Endodermal cell (in vitro differentiated cells): ENCODE results near the gene TXNDC8.

- PRO-cap: no peak
These were observed 178.2 kb upstream of the KLF4 start for GRCh38 chr9:107667823-107668202.

DNA sequence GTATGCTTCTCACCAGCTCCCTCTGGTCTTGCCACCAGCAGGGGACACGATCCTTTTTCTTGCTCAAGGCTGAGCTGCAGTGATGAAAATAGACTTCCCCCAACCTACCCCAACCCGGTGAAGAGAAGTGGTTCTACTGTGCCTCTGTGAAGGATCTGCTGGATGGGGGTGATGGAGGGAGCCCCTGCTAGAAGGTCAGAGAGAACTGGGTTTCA lies 185.3 kb upstream of the KLF4 start:
- PRO-cap: no peak

DNA sequence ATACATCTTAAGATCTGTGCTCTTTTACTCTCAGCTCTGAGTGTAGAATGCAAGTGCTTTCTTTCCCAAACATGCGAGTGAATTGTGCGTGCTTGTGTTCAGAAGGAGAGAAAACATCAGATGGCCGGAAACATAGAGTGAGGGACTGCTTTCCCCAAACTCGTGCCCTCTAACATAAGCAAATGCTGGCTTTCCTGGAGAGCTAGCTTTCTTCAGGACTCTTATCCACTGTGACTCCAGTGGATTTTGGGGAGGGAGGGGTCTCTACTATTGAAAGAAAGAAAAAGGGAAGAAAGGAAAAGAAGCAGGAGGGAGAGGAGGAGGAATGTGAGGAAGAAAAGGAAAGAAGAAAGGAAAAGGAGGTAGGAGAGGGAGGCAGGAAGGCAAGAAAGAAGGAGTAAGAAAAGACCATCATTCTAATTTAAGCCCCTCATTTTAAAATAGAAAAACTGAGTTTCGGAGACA lies 330.8 kb upstream of the KLF4 start:
- PRO-cap: no peak

DNA sequence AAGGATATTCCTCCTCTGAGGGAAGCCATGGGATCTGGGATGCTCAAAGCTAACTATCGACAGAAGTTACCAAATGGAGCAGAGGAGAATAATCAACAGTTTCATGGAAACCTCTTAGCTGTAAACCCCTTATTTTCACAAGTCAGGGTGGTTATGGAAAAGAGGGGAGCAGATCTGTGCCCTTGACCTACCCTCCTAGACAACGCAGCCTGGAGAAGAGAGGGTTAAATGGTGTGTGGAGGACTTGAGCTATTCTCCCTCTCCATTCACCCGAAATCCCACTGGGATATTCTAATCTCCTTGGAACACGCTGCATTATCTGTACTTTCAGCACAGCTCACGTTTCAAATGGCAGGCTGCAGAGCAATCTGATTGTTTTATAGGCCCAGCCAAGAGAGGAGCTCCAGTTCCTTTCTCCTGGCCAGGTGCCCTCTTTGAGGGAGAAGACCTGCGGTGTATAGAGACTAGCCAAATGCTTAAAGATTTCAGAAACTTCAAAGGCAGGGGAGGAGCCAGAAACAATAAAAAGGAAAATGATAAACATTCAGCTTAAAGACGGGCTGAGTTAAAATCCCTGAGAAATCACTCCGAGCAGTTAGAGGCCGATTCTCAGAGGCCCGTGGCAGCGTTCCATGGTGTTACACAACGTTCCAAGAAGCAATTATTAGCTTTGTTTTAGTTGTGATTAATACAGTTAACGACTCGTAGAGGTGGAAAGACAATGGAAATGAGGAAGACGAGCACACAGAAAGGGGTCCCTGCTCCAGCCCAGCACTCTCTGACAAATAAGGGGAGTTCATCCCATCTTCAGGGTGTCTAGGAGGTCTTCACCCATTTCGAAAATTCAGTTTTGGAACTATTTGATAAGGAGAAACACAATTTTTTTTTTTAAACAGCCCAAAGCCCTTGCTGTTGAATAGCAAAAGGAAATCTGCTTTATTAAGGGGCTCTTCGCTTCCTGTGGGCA lies 564.1 kb upstream of the KLF4 start:
- PRO-cap: no peak

- PRO-cap: no peak
These were observed 661.2 kb upstream of the KLF4 start for GRCh38 chr9:108150627-108151396.

GRCh38 chr9:108156368-108156990 lies 666.9 kb upstream of the KLF4 start:
- PRO-cap: no peak

- PRO-cap: no peak
These were observed 146.0 kb downstream of the ACTL7B start for GRCh38 chr9:108709777-108710181.

DNA sequence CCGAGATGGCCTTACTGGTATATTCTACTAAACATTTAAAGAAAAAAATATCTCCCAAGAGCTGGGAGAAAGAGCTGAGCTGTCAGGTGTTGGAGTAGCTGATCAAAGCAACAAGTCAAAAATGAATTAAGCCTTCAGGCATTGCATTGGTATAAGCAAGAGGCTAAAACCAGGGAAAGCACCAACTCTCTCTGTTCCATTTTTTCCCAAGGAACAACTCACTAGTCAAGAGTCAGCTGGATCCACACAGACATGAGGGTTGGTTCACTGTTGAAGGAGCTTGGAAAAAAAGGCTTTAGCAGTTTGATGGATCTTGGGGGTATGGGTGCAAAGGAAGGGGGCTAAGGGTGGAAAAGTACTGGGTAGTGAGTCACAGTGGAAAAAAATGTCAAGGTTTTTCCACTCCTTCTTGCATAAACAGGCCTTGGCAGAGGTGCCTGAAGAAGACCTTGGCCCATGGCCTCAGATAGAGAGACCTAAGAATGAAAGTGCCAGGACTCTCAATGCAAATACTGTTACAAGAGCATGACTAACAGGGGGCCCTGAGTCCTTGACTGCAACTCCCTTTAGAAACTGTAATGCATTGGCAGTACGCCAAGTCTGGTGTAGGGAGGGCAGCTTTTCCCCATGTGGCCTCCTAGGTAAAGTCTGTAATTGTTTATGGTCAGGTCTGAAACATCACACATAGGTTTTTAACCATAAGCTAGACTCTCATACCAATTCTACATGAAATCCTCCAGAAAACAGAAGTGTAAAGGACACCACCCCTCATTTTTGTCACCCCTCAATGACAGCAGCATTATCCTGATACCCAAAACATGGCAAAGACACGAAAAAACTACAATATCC lies 23.7 kb downstream of the ACTL7A start:
- PRO-cap: no peak

DNA sequence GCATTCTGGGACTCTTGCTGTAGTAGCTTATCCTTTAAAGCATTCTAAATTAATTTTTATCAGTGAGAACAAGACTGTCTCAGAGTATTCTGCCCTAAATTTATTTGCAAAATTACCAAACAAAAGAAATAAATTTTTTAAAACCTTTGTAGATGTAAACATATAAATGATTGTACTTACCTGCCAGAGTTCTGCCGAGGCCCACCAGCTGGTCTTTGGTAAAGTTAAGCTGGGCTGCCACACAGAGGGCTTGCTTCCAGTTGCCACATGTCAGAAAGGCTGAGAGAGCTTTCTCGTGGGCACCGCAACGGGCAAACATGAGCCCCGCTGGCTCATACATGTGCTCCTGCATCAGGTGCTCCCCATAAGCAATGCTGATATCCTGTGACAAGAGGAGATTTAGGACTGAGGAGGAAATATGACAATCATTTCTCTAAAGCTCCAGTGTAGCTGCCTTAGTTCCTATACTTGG lies 29.0 kb downstream of the ACTL7A start:
- PRO-cap: no peak

- PRO-cap: no peak
These were observed 18.6 kb downstream of the CTNNAL1 start for GRCh38 chr9:108994712-108995108.

- PRO-cap: no peak
These were observed 2.2 kb upstream of the CTNNAL1 start for GRCh38 chr9:109015229-109016256.

GRCh38 chr9:109319882-109320803 lies 716 bp downstream of the EPB41L4B start:
- PRO-cap: unidirectional peak, plus-strand start at chr9:109320621

DNA sequence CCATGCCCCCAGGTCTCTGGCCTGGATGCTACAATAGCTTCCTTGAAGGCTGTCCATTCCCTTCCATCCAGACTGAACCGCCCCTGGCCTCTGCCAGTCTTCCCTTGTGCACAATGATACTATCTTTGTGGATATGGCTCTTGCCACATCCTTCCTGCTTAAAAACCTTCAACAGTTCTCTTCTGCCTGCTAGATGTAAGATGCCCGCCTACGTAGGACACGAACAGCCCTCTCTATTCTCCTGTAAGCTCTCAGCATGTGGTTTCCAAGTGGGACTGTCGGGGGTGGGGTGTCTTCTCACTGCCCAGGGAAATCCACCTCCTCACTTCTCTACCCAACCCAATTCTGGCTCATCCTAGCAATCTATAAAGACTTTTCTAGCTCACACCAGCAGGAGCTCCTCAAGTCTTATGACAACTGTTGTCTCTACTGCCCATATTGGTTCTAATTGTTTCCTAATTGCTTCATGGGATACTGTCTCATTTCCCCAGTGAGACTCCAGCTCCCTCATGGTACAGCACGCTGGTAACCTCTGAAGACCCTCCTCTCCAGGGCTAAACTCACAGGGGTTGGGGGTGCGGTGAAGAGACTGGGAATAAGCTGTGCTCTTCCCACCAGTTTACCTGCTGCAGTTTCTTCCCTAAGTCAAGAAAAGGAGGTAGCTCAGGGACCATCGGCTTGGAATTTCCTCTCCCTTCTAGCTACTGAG lies 50.3 kb downstream of the PTPN3 start:
- PRO-cap: no peak

DNA sequence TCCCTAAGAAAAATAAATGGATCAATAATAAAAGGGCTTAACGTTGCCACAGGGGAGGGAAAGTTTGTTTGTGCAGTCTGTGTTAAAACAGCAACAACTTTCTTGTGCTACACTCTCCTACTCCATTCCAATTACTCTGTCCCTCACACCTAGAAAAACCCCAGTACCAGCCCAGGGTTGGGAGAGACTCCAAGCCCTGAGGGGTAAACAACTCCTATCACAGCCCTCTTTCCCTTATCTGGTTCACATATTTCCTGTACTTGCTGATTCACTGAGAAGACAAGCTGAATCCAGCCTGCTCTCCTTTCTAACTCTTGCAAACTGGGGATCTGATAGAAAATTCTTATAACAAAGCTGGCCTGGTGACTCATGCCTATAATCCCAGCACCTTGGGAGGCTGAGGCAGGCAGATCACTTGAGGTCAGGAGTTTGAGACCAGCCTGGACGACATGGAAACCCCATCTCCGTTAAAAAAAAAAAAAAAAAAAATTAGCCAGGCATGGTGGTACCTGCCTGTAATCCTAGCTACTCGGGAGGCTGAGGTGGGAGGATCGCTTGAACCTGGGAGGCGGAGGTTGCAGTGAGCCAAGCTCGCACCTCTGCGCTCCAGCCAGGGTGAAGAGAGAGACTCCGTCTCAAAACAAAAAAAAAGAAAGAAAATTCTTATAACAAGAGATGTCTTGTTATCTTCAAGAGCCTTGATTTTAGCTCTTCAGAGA lies 44.6 kb downstream of the PTPN3 start:
- PRO-cap: no peak

DNA sequence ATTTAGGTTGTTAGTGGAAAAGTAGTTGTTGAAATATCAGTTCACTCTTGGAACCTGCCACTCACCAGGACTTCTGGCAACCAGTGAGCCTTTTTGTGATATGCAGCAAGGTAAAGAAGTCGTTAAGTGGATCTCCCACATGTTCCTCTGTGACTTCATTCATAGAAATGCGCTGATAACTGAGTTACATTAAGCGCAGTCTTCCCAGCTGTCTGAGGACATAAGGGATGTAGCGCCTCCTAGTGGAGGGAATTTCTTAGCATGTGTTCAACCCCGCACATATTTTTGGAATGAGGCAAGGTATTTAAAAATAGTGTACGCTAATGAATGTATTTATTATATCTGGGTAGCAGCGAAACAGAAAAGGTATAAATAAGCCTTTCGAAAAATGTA lies 37.8 kb downstream of the PALM2AKAP2 start:
- PRO-cap: unidirectional peak, minus-strand start at position 181 of the sequence

DNA sequence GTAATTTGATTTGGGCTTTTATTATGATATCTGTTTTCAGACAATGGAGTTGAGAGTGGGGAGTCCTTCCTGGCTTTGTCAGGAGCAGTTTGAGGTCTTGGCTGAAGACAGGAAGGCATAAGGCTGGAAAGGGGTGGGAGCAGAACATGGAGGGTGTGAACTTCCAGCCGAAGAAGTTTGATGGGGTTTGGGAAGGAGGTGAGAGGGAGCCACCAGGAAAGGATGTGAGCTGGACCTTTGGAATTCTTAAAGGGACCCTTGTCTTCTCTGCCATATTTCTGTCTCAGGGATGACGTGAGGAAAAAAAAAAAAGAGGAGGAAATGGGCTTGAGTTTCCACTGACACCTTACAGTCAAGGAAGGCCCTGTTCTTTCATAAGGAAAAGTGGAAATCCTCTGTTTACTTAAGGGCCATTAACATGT lies 132.0 kb downstream of the PALM2AKAP2 start:
- PRO-cap: no peak

GRCh38 chr9:110027535-110028243 lies 180.3 kb downstream of the C9orf152 start:
- PRO-cap: no peak

GRCh38 chr9:110167466-110167961 lies 40.4 kb downstream of the C9orf152 start:
- PRO-cap: no peak

DNA sequence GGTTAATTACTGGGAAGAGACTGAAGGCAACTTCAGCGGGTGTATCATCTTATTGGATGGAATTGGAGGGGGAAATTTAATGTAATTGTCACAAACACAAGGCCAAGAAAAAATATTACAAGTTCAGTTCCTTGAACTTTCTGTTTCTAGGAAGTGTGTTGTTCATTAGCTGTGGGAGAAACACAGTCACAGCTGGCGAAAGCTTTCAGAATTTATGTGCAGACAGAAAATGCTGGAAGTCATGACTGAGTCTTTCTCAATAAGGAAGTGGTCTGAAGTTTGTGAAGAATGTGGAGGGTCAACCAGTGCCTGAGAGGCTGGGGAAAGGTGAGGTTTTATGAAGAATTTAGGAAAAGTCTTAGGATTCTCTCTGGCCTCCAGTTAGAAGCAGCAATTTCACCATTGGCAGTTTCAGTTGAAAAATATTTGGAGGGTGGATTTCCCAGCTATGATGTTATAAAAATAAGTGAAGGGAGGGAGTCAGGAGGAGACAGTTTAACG lies 15.0 kb downstream of the C9orf152 start:
- PRO-cap: no peak

- PRO-cap: no peak
These were observed at the start of gene TXNDC8 for GRCh38 chr9:110337764-110338187. Gene TXNDC8 (minus strand): TSS chr9:110337863.